Mammary microvascular endothelial cell (primary cell): ENCODE results near the genes CSTPP1, PACSIN3 and PSMC3.

GRCh38 chr11:46238927-46239677, 38.4 kb upstream of the CREB3L1 start:
- RAMPAGE, long total RNA: no peak

DNA sequence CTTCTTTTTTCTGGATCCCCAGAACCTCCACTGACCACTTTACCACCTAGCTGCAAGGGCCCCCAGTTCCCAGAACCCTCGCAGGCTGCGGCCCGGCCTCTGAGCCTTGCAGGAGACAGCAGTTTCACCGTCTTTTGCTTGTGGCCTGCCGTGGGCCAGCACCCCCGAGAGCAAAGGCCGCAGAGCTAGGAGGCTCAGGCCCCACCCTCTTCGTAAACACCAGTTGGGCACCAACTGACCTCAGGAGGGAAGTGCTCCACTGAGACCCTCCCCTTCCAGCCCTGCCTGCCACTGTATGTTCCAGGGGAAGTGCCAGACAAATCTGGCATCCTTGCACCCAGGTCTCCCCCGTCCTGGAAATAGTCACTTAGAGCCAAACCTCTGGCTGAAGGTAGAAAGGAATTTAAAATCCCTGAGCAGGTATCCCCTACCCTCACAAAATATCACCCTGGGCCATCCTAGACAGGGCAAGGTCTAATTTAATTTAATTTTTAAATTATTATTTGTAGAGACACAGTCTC, 23.3 kb upstream of the CREB3L1 start:
- RAMPAGE, long total RNA: no peak

DNA sequence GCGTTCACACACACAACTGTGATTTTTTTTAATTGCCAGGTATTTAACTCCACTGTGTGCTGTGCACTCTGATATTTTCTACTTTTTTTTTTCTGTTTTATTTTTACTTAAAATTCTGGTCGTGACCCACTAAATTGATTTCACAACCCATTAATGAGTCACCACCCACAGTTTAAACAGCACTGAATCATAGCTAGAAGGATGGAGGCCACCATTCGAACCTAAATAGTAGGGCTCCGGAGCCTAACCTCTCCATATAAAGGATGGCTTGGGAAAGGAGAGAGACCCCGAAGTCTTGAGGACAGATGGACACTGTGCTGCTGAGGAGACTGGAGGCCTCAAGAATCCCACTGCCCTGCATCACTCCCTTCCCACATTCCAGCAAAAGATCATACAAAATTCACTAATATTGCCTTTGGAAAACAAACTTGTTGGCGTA, 21.6 kb downstream of the CREB3L1 start:
- RAMPAGE, long total RNA: no peak

DNA sequence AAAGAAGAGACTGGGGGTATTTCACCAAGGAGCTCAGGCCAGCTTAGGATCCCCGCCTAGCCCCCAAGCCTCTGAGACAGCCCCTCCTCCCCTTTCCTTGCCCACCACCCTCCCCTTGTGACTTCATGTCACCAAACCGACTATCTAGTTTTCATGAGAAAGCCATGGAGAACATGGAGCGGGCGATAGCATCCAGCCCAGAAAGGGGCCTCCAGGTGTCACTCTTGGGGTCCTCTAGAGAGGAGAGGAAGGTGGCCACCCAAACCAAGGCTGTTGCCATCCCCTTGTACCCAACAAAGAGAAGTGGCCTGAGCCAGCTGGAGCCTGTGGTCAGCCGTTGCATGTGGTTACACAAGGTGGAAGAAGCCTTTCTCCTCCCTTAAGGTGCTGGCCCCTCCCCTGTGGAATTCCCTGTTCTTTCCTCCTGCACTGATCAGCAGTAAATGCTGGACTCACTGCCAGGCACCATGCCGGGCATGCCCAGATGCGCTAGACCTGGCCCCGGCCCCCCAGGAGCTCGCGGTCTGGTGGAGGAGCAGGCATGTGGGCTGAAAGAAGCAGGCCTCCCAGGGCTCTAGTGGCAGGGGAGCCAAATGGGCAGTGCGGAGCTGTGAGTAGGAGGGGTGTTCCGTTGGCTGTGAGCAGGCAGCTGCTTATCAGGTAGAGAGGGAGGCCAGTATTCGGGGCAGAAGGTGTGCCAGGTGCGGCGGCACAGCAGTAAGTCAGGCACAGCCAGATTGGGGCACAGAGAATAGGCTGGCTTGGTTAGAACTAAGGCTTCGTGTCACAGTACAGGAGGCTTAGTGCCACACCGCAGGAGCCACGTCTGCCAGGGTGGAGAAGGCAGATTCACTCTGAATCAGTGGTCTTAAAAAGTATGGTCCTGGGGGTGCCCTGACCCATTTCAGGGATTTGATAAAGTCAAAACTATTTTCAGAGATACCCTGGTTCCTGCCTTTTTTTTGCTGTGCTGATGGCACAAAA, 10.2 kb downstream of the DGKZ start:
- RAMPAGE, long total RNA: no peak

DNA sequence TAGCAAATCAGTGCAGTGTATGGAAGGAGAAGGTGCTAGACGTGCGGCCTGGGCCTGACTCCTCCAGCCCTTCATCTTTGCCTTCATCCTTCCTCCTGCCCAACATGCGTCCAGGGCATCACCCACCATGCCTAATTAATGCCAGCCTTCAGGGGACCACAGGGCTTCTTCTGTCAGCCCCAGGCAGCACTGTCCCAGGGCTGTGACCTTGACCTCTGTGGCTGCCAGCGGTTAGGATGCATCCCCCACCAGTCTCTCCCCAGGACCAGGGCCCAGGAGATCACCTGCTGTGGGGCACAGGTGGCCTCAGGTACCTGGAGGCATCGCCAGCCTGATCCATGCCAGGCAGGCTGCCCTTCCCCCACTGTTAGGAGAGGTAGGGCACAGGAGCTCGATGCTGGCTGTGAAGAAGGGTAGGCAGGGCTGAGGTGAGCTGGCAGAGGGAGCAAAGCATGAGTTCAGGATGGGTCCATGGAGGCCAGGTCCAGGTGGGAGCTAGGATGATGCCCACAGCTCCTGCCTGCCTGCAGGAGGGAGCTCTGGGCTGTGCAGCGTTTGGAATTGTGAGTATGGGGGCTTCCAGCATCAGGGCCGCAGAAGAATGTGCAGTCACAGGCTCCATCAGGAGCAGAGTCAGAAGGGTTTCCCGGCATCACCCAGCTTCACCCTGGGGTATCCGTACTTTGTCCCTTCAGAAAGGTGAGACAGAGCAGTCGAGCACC, 16.6 kb upstream of the MDK start:
- RAMPAGE, long total RNA: no peak

DNA sequence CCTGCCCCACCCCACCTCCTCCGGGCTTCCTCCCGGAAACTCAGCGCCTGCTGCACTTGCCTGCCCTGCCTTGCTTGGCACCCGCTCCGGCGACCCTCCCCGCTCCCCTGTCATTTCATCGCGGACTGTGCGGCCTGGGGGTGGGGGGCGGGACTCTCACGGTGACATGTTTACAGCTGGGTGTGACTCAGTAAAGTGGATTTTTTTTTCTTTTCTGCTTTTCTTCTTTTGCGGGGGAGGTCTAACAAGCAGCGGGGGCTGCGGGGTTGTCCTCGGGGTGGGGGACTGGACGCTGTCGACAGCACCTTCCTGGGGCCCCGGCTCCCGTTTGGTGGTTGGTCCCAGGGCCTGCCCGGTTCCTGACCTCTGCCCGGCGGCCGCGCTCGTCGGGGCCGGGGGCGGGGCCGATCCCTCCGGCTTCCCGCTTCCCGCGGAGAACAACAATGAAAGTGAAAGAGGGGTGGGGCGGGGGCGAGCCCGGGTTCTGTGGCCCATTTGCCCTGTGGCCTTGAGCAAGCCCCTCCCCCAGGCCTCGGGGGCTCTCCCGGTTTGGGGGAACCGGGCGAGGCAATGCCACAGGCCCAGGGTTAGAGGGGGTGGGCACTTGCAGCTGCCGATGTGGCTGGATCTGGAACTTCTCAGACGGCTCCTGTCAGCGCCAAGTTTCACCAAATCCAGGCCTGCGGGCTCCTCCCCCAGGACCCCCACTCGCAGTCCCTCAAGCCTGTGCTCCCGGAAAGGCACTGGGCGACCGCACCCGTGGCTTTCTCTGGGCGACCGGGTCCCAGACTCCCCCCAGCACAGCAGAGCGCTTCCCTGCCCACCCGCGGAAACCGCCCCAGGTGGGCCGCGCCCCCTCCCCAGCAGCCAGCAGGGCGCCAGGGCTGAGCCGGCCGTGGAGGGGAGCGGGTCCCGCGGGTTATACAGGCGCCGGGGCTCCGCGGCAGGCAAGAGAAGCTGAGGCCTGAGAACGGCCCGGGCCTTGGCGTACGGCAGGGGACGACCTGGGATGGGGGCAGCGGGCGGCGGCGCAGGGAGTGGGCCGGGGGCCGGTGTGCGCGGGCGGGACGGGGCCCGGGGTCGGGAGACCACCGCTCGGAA, 777 bp upstream of the MDK start:
- RAMPAGE, long total RNA: no peak

GRCh38 chr11:46428694-46429398, 37.3 kb upstream of the CHRM4 start:
- RAMPAGE, long total RNA: no peak

DNA sequence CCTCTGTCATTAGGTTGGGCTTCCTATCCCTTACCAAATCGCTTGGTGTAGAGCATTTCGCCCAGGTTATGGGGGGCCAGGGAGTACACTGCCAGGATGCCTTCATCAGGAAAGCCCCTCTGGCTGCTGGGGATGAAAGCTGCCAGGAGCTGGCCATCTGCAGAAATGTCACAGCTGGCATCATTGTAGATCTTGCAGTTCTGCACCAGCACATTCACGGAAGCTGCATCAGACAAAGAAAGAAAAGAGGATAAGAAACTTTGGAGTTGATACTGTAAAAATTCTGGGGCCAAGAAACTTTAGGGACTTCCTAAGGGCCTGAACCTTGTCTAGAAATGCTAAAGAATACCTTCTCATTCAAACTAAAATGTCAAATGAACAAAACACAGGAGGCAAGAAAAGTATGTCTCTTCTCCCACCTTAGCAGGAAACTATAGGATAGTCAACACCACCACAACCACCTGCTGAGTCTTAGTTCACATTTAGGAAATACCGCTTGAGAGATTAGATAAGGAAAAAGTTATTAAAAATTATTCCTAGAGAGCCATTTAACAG, 43.3 kb upstream of the CHRM4 start:
- RAMPAGE, long total RNA: no peak

DNA sequence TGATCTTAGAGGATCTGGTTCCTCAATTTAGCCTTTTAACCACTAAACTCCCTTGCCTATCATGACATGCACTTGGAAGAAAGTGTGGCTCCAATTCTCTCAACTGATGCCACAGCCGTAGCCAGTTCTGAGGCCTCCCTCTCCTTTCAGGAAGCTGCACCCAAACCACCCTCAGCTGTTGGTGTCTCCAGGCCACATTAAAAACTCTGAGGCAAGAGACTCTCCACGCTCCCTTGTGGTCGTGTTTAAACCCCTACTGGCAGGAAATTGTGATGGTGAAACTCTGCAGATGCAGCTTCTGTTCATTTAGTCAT, 29.5 kb downstream of the ARHGAP1 start:
- RAMPAGE, long total RNA: no peak

DNA sequence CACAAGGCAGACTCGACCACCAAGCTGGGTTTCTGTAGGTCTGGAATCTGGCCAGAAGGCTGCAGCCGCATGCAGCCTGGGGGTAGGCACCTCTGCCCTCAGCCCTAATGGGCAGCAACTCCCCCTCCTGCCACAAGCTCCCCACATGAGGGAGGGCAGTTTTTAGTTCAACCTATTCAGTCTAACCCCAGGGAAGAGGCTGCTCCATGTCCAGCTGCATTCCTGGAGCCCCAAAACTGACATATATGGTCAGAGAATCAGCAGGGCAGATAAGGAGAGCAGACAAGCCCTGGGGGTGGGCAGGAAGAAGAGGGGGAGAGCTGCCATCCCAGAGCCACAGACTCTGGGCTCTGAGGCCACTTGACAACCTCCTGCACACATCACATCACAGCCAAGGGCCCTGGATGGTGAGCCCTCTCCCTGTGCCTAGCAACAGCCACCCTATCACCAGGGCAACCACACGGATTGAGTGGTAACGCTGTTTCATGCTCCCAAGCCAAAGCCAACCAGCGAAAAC, 3.2 kb downstream of the ARHGAP1 start:
- RAMPAGE, long total RNA: no peak

- RAMPAGE, long total RNA: start-site peak on the plus strand at chr11:46936718-46936779, 395 and 253 reads in 2 replicates
Measured at GRCh38 chr11:46936233-46937526, at the start of gene CSTPP1. Gene CSTPP1 (plus strand): TSS chr11:46936761.

DNA sequence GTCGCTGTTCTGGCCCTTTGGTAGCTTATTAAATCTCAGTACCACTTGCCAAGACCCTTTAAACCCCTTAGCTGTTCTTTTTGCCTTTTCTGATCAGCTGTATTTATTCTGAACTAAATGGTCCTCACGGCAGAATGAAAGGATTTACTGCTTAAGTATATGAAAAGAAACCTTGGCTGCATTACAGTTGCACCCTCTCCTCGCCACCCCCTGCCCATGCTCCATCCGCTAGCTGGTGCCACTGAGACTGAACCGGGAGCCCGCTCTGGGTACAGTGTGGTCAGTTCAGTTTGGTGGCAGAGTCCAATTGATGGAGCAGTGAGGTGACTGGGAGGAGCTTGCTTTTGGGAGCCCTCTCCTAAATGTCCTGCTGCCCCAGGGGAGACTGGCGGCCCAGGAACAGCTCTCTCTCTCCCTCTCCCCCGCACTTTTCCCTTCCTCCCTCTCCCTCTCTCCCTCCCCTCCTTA, 22.0 kb downstream of the ARFGAP2 start:
- RAMPAGE, long total RNA: no peak

DNA sequence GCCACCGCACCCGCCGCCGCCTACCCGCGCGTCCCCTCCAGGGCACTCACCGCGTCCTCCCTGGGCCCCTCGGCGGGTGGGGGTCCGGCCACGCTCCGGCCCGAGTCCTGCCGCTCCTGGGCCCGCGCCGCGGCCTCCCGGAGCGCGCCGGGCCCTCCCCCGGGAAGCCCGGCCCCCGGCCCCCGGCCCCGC, at the start of gene PACSIN3:
Gene PACSIN3, minus strand, starts transcription at position 136 of the 192 bp plus-strand sequence.
- RAMPAGE, long total RNA: no peak

- RAMPAGE, long total RNA: no peak
Measured at GRCh38 chr11:47213998-47214517, 716 bp upstream of the DDB2 start.

- RAMPAGE, long total RNA: no peak
Measured at GRCh38 chr11:47234049-47235285, 14.1 kb downstream of the ACP2 start.

DNA sequence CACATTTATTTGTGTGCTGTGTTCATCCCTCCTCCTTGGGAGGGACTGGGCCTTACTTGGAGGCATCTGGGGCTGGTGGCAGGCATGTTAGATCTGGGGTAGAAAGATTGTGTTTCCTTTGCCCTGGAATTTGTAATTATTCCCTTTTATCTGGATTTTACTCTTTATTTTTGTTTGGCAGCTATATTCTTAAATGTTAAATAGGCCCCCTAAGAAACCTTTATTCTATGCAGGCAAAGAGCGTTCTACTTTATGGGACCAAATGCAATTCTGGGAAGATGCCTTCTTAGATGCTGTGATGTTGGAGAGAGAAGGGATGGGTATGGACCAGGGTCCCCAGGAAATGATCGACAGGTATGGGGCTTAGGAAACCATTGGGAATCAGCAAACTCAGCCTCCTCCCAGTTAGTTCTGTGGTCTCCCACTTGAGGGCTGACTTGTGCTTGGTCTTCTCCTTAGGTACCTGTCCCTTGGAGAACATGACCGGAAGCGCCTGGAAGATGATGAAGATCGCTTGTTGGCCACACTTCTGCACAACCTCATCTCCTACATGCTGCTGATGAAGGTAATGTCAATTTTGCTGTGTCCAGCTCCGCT, 43.4 kb downstream of the MYBPC3 start:
- RAMPAGE, long total RNA: no peak

DNA sequence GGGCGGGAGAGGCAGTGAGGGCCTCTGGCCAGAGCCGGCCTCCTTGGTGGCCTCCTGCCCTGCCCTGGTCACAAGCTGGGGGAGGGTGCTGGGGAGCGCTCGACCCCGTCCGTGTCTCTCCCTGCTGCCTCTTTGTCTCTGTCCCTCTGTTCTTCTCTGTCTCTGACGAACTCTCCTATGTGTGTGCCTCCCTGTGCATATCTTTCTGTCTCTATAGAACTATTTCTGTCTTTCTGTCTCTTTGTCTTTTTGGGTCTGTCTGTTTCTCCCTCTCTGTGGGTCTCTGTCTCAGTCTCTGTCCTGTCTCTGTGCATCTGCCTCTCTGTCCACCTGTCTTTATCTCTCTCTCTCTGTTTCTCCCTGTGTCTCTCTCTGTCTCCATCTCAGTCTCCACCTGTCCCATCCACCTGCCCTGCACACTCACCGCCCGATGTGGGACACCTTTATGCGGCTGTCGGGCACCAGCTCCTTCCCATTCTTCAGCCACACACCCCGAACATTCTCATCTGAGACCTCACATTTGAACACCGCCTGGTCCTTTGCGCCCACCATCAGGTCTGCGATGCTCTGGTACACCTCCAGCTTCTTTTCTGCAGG, 10.8 kb downstream of the MYBPC3 start:
- RAMPAGE, long total RNA: no peak

- RAMPAGE, long total RNA: no peak
Measured at GRCh38 chr11:47377924-47378253, 458 bp downstream of the SPI1 start.

DNA sequence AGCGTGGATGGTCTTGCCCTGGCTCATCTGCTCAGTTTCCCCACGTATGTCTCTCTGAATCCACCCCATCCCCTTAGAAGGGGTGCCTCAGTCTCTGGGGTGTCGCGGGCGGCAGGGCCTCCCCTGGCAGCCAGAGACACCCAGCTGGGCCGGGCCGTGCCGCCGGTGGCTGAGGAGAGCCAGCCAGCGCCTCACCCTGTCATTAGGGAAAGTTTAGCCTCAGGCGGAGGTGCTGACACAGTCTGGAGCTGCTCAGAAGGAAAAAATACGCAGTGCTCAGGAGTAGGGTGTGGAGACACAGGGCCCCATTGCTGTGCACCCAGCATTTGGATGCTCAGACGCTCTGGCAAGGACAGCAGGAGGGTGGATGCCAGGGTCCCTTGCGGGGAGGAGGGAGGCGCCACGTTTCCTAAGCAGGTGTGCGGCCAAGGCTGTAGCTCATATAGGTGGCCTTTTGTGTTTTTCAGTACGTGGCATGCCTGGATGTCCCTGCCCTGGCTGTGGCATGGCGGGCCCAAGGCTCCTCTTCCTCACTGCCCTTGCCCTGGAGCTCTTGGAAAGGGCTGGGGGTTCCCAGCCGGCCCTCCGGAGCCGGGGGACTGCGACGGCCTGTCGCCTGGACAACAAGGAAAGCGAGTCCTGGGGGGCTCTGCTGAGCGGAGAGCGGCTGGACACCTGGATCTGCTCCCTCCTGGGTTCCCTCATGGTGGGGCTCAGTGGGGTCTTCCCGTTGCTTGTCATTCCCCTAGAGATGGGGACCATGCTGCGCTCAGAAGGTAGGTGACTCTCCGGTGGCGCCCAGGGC, 1.4 kb downstream of the SLC39A13 start:
- RAMPAGE, long total RNA: no peak

DNA sequence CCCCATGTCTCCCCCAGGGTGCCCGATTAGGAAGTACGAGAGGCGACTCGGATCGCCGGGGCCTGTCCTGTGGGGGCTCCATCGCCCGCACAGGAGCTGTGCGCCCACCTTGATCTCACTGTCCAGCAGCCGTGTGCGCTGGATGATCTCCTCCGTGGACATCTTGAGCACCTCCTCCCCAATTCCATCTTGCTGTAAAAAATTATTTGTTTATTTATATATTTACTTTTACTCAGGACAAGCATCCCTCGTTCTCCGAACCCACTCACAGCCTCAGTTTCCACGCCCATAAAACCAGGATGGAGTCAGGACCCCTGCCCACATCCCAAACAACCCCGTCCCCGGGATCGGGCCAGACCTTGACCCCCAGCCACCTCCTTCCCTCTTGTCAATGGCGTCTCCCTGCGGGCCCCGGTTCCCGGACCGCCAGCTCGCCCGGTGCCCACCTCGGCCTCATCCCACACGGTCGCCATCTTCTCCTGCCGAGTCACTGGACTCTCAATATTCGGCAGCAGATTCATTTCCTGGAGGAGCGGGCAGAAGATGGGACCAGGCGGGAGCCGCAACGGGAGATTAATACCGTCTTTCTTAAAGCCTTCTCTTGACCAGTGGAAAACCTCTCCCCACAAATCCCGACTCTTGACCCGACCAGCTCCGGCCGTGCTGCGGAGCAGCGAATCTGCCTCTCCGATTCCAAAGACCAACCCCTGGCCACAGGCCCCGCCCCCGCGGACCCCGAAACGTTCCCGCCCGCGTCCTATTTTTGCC, at the start of gene PSMC3:
Gene PSMC3, minus strand, starts transcription at position 681 of the 768 bp plus-strand sequence.
- RAMPAGE, long total RNA: start-site peak on the minus strand centred at position 489 of the sequence, 30 bp wide, 6,324 and 1,788 reads in 2 replicates